Foreskin keratinocyte (primary cell): ENCODE results near the genes HSD11B2, THAP11 and DUS2.

DNA sequence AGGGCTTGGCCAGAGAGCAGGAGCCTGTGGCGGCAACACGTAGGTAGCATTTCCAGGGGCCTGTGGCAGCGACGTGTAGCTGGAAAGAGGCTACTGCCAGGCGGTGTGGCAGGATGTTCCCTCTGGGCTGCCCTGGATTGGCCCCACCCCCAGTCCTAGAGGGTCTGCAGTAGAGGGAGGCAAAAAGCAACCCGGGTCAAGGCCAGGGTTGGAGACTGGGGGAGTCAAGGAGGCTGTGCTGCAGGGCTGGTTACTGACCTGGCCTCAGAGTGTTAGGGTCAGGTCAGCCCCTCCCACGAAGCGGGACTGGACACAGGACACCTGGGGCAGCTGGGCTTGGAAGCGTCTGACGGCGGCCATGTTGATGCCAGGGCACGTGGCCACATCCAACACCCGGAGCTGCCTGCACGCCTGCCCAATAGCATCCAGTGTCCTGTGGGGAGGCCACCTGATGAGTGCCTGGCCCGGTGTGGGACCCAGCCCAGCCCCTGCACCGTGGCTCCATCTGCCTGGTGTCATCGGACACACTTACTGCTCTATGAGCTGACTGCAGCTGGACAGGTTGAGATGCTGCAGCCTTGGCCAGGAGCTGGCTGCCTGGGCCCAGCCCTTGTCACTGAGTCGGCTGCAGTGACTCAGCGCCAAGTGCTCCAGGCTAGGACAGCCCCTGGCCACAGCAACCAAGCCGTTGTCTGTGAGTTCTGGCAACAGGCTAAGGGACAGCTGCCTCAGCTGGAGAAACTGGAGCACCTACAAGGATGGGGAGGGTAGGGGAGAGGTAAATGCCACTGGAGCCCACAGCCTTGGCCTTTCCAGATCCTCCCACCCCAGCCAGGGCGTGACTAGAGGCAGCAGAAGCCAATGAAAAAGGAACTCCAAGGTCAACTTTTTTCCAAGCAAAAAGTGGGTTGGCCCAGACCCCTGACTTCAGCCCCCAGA is 8.7 kb downstream of the ELMO3 start:
- RAMPAGE, total RNA, result no peak

- RAMPAGE, total RNA, result no peak
Observed at GRCh38 chr16:67215509-67216261, 11.2 kb upstream of the TMEM208 start.

- RAMPAGE, total RNA, result no peak
Observed at GRCh38 chr16:67431047-67431877, at the start of gene HSD11B2. HSD11B2 (plus strand) TSS chr16:67431121.

GRCh38 chr16:67461634-67462566 is 19.1 kb downstream of the ATP6V0D1 start:
- RAMPAGE, total RNA, result no peak

DNA sequence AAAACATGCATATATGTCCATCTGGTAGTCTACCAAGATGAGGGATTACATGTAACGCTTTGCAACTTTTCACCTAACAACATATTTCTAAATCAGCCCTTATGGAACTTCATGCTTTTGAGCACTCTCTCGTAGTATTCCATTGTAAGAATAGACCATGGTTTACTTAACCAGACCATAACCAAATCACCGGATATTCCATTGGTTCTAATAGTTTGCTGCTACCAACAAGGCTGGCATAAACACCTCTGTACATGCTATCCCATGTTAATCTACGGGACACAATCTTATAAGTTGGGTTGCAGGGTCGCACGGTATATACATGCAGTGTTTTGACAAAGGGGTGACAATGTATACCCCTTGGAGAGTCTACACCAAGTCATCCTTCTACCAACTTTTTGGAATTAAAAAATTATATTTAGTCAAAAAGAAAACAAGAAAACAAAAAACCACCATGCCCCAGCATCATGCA is 11.0 kb downstream of the ATP6V0D1 start:
- RAMPAGE, total RNA, result no peak

GRCh38 chr16:67539859-67540987 is 11.6 kb downstream of the RIPOR1 start:
- RAMPAGE, total RNA, result no peak

GRCh38 chr16:67541248-67542374 is 13.0 kb downstream of the RIPOR1 start:
- RAMPAGE, total RNA, result no peak

DNA sequence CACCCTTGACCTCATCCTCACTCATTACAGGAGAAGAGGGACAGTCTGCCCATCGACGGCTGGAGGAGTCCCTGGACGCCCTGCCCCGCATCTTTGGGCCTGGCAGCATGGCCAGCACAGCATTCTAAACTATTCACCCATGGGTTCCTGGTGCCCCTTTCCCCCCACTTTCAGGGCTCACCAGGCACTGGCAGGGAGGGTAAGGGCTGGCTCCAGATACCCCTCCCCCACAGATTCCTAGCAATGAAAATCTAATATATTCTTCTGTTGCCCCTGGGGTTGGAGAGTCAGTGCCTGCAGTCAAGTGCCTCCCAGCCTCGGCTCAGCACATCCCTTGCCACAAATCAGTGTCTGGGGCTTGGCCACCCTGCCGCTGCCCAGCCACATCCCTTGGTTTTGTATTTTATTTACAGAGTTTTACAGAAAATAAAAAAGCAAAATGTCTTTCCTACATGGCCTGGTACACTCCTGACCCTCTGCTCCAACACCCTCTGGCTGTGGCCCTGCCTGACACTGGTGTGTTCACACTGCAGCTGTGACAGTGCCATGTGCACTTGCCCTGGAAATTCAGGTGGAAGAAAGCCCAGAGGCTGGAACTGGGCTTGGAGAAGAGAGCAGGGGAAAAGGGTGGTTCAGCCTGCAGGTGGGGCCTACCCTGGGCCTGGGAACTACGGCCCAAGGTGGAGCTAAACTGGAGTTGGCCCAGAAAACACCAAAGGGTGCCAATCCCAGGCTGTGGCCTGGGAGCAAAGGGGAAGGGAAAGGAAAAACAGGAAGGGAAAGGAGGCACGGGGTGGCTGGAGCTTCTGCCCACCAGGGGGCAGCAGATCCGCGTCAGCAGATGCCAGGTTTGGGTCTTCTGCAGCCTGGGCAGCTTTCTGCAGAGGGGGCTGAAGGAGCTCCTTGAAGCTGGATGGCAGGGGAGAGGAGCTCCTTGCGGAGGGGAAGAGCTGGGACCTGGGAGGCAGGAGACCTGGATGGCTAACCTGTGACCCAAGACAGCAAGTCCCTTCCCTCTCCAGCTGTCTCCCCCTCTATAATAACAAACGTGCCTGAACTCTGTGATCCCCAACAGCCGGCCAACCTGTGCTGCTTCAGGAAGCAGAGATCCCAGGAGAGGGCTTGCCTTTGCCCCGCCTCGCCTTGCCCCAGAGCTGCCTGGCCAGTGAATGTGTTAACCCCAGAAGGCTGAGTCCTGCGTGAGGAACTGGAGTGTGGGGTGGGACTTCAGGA is 15.6 kb upstream of the CTCF start:
- RAMPAGE, total RNA, result no peak

GRCh38 chr16:67599232-67599896 is 37.0 kb downstream of the CTCF start:
- RAMPAGE, total RNA, result no peak

DNA sequence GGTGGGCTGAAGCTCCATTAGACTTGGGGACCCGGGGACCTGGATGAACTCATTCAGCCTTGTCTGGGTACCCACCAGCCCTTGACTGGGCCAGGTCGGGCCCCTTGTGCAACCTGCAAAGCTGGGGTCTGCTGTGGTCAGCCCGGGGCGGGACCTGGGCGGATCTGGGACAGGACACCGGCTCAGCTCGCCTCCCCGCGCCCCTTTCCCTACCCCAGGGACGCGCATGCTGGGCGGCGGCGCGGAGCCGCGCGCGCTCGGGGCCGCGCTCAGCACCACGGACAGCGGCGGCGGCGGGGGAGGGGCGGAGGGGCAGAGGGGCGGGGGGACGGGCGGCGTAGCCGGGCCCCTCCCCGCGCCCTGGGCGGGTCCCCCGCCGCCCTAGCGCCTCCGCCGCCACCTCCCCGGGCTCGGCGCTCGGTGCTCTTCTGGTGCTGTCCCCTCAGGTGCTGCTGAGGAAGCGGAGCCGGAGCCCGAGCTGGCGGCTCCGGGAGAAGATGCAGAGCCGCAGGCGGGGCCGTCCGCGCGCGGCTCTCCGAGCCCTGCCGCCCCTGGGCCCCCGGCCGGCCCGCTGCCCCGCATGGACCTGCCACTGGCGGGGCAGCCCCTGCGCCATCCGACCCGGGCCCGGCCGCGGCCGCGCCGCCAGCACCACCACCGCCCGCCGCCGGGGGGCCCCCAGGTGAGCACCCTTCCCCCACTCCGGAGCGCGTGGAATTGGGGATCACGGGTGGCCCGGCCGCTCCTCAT is 7.3 kb downstream of the ACD start:
- RAMPAGE, total RNA, result no peak

- RAMPAGE, total RNA, result no peak
Observed at GRCh38 chr16:67665895-67666579, 513 bp downstream of the ENKD1 start.

- RAMPAGE, total RNA, result no peak
Observed at GRCh38 chr16:67673424-67674296, 7.0 kb downstream of the C16orf86 start.

GRCh38 chr16:67719818-67720589 is 888 bp upstream of the GFOD2 start:
- RAMPAGE, total RNA, result no peak

DNA sequence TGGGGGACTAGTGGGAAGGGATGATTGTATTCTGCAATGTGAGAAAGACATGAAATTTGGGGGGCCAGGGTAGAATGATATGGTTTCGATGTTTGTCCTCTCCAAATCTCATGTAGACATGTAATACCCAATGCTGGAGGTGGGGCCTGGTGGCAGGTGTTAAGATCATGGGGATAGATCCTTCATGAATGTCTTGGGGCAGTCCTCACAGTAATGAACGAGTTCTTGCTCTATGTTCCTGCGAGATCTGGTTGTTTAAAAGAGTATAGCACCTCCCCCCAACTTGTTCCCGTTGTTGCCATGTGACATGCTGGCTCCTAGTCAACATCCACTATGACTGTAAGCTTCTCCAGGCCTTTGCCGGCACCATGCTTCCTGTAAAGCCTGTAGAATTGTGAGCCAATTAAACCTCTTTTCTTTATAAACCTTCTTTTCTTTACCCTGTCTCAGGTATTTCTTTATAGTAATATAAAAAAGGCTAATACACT is 33.3 kb downstream of the RANBP10 start:
- RAMPAGE, total RNA, result no peak

- RAMPAGE, total RNA, result no peak
Observed at GRCh38 chr16:67841997-67842927, at the start of gene THAP11. THAP11 (plus strand) TSS chr16:67842320.

DNA sequence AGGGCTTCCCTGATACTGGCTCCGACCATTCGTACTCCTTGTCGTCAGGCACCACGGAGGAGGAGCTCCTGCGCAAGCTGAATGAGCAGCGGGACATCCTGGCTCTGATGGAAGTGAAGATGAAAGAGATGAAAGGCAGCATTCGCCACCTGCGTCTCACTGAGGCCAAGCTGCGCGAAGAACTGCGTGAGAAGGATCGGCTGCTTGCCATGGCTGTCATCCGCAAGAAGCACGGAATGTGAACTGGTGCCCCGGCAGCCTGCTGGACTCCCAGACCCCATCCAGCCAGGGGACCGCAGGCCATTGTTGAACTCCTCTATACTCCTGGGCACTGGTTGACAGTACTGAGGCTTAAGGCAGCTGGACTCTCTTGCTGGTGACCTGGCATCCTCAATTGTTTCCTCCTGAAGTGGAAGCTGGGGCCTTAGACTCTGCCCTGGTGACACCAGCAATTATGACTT is 1.2 kb downstream of the THAP11 start:
- RAMPAGE, total RNA, result no peak

GRCh38 chr16:67917103-67917763 is 14.4 kb downstream of the CTRL start:
- RAMPAGE, total RNA, result no peak

- RAMPAGE, total RNA, result no peak
Observed at GRCh38 chr16:67934590-67935079, 2.0 kb downstream of the PSMB10 start.

DNA sequence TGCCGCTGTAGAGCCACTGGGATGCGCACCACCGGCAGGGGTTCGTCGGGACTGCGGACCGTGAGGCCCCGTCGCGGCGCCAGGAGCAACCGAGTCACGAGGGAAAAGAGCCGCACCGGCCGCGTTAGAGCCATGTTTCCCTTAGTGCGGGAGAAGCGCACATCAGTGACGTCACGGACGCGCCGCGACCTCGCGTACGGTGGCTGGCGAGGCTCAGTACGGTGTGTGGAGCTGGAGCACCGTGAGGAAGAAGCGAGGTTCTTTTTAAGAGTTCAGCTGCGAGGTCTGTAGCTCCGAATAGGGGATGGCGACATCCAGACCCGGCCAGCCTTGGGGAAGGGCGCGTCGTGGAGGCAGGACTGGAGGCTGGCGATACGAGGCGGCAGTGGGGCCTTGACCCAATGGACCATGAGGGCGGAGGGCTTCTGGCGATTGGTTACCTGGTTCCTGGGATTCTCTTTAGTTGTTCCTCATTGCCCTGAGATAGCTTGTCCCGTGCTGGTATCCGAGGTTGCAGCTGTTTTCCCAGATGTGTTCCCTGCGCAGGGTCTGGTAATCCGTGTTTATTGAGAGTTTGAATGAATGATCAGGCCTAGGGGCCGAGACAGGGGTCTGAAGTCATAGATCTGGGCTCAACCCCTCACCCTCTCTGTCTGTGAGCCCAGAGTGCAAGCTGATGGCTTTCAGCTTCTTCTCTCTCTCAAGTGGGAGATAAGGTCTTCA is at the start of gene DUS2:
Gene DUS2, plus strand, starts transcription at position 216 of the 723 bp plus-strand sequence.
- RAMPAGE, total RNA, result start-site peak on the plus strand centred at position 204 of the sequence, 35 bp wide, 42 and 39 reads in 2 replicates

GRCh38 chr16:68037716-68038184 is 14.7 kb downstream of the DUS2 start:
- RAMPAGE, total RNA, result no peak